Left lobe of liver (tissue), 1 donor: ENCODE results near the gene SPATA31A6.

DNA sequence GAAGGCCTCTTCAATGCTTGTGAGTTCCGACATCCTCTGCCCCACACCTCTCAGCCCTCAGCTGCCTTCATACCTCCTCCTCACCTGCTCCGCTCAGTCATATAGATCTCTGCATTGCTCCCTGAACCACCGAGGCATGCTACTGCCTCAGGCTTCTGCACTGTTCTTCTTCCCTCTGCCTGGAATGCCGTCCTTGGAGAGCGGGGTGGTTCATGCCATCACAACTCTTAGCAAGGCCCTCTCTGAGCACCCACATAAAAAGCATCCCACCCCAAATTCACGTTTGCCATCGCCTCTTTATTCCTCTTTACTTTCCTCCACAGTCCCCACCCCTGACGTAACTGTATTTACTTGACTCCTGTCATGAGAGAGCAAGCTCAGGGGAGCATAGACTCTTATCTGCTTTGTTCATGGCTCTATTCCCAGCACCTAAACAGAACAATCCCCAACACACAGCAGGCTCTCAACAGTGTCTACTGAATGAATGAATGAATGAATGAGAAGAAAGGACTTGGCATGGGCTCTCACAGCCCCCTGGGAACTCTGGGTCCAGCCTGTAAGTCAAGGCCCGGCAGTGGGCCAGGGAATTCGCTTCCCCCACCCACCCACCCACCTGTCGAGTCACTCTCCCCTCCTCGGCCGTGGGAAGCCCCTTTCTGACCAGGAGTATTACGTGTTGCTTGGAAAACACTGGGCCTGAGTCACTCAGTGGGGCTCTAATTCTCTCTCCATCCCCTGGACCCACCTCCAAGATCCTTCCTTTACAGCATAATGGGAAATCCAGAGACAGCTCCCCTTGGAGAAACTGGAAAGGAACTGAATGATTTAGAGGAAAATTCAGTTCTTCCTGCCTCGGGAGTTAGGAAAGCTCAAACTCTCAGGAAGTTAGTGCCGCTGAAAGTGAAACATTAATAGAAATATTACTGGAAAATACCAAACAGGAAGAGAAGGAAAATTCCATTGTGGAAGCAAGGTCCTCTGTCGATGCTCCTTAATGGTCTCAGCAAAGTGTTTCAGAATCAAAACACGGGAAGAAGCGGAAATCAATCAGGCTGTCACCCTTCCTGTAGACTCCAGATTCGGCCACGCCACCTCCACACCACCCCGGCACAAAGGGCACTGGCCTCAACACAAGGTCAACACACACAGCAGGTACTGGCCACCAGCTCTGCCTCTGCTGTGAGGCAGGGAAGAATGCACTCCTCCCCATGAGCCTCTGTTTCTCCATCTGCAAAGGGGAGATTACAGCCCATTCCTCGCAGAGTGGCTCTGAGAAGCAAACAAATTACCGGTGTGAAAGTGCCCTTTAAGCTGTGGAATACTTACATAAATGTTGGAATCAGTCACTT lies 9.9 kb downstream of the SHB start:
- PRO-cap: bidirectional peak, plus-strand start at position 419 of the sequence, minus-strand start at position 281 of the sequence; bidirectional peak, plus-strand start at position 1,139 of the sequence, minus-strand start at position 1,081 of the sequence

DNA sequence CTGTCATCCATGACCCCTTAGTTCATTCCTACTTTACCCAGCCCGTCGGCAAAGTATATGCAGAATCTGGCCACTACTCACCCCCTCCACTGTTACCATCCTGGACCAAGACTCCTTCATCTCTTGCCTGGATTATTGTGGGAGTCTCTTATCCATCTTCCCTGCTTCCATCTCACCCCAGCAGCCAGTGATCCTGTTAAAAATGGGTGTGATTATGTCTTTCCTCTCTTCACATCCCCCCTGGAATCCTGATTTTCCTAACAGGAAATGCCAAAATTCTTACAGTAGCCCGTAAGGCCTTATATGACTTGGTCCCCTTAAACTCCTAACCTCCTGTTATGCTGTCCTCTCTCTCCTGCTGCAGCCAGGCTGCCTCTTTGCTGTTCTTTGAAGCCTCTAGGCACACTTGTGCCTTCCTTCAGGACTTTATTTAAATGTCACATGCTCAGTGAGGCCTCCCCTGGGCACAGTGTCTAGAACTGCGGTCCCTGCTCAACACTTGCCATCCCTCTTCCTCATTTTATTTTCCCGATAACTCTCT lies 5.3 kb upstream of the SHB start:
- PRO-cap: no peak

GRCh38 chr9:38652394-38652670 lies 31.9 kb upstream of the ANKRD18A start:
- PRO-cap: no peak

DNA sequence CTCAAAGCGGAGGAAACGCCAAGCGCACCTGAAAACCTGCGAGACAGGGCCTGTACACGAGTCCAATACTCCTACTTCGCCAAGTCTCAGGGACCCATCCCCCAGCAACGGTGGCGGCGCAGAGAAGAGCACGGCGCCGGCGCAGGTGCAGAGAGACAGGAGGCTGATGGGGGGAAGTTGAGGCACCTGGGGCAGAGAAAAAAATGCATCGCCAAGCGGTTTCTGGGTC lies 751.8 kb downstream of the SPATA31A1 start:
- PRO-cap: no peak

- PRO-cap: bidirectional peak, plus-strand start at chr9:40992265, minus-strand start at chr9:40992107
These were observed 136.8 kb downstream of the FOXD4L6 start for GRCh38 chr9:40991498-40992181.

DNA sequence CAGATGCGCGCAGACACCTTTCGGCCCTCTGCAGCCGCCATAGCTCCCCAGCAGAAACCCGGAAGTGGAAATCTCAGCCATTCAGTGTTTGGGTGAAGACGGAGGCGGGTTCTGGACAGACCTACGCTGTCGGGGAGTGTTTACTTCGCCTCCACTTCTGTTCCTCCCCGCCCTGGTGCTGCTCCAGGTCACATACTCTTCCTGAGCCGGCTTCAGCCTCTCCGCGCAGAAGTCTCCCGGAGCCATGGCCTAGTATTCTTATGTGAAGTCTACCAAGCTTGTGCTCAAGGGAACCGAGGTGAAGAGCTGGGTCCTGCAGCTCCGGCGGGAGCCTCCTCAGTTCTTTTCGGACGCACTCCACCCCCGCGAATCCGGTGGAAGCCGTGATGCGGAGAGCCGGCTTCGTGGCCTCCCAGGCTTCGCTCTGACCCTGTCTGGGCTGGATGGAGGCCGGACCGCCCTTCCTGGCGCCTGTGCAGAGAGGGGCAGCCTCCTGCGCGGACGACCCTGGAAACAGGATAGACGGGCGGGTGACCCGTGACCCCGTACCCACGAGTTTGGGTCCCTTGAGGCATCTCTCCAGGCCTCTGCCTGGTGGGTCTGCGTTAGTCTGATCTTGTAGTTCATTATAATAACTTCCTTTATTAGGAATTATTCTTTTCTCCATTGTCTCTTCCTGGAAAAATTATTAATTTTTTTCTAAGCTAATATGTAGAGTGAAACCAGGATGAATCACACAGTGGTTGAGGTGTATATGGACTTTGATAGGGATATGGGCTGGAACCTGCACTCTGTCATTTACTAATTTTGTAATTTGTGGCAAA lies 136.1 kb downstream of the FOXD4L6 start:
- PRO-cap: bidirectional peak, plus-strand start at position 84 of the sequence, minus-strand start outside the sequence

DNA sequence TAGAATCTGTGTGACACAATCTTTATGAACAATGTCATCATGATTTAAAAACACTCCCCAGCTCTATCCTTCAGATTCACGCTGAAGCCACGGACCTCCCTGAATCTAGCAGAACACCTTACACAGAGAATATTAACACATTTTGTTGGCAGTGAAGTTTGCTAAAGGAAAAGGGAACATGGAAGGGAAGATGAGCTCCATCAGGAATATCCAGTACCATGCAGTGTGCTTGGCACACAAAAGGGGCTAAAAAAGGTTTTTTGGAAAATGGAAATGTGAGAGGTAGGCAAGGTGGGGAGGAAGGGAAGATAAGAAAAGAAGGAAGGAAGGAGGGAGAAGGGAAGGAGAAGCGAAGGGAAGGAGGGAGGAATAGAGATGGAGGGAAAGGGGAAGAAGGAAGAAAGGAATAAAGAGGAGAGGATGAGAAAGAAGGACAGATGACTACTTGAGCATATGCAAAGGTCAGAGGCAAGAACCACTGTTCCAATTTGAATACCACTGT lies 102.3 kb downstream of the FOXD4L6 start:
- PRO-cap: no peak

DNA sequence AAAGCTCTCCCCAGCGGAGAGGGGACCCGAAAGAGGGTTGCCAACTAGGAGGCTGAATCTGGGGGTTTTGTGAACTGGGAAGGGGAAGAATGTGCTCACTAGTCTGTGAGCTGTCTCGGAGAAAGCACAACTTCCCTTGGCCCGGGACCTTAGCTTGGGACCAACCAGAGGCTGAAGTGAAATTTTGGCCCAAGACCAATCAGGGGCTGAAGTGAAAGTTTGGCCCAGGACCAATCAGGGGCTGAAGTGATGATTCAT lies 388.3 kb downstream of the CNTNAP3B start:
- PRO-cap: no peak

DNA sequence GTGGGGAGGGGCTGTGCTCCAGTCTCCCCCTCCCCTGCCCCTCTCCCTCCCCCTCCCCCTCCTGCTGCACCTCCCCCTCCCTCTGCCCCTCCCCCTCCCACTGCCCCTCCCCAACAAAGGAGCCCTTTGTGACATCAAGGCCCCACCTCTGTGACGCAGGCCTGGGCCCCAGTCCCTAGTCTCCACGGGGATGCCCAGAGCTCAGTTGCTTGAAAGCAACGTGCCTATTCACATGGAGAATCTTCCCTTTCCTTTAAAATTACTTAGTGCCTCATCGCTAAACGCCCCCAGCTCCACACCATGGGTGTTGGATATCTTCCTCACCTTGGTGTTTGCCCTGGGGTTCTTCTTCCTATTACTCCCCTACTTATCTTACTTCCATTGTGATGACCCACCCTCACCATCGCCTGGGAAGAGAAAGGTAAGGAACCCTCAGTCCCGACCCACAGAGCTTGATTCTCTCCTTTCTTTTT lies at the start of gene SPATA31A6:
Gene SPATA31A6, plus strand, starts transcription at position 204 of the 473 bp plus-strand sequence.
- PRO-cap: no peak

DNA sequence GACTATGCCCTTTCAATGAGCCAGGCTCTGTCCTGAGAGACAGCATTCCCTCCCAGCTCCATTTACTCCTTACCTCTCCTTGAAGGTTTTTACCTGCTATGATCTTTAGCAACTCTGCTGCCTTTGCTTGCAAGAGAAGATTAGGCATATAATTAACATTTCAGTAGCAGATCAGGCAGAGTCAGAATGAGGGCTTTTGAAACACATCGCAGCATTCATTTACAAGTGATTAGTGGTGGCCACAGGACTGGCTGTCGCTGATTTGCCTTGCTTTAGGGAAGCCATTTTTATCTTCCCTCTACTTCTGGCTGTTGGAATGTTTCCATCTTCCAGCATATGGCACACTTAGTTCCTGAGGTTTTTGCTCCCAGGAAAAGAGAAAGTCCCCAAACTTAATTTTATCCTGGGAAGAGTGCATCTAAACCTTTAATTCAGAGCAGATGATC lies 124.0 kb downstream of the SPATA31A6 start:
- PRO-cap: no peak

DNA sequence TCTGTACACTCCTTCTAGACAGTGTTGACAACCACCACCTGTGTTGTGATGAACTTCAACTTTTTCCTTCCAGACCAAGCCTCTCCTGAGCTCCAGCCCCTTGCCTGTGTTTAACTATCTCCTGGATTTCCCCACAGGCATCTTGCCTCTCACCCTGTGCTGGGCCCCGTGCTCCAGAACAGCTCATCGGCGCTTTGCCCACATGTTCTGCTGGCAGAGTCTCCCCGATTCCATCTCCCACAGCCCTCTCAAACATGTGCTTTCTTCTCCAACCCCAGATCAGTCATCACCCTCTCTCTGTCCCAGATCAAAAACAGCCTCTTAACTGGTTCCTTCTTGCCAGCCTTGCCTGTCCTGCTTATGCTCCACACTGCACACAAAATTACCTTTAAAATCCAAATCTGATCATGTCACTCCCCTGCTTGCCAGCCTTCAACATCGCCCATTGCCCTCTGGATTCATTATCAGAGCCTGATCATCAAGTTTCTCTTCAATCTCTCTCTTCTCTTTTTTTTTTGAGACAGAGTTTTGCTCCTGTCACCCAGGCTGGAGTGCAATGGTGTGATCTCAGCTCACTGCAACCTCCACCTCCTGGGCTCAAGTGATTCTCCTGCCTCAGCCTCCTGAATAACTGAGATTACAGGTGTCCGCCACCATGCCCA lies 1959.2 kb downstream of the FOXD4L5 start:
- PRO-cap: no peak

DNA sequence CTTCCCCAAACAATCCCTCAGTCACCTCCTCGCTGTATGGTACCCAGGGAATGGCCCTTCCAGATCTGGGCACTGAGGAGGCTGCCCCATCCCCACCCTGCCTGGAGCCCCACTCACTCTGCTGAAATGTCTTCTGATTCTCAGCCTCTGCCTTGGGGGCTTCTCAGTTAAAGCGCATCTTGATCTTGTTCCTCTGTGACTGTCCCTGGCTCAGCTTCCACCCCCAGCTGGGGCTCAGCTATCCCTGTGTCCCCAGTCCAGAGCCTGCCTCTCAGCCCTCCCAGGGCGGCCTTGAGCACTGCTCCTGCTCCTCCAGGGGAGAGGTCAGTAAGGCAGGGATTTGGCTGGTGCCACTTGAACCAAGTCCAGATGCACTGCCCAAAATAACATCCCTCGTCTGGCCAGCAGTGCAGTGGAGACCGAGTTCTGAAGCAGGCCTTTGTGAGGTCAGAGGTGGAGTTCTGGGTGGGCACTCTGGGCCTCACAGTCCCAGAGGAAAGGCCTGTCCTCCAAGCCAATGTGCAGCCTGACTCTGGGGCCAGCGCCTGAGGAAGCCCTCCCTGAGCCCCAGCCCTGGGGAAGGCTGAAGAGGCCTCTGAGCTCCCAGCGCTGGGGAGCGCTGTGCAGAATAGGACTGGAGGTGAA lies 1950.8 kb downstream of the FOXD4L5 start:
- PRO-cap: no peak

- PRO-cap: no peak
These were observed 1899.5 kb downstream of the FOXD4L5 start for GRCh38 chr9:63385413-63386027.

DNA sequence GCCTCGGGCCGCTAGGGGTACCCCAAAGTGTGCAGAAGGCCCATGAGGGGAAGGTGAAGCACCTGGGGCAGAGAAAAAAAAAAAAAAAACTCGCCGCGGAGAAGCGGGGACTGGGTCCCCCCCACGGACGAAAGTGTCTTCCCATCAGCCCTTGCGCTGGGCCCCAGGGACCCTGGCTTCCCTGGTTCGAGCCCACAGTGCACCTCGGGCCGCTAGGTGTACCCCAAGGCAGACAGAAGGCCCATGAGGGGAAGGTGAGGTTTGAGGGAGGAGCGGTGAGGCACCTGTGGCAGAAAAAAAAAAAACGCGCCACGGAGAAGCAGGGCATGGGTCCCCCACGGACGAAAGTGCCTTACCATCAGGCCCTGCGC lies 1577.0 kb downstream of the FOXD4L5 start:
- PRO-cap: no peak

DNA sequence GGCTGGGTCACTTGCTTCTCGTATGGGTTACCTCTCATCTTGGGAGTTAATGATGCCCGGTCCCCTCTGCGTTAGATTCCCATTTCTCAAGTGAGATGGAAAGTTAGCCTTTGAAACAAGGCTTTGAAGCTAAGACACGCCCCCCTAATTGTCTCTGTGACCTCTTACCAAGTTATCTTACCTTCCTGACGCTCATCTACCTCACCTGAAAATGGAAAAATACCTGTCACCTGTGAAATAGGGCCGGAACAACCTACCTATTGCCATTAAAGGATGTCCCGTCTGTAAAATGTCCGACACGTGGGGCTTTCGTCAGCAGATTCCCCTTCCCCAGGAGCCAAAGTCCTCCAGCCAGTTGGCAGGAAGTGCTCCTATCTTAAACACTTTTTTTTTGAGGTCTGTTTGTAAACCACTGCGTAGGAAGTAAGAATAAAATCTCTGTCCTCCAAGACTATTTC lies 557 bp downstream of the ZNG1E start:
- PRO-cap: unidirectional peak, minus-strand start at position 295 of the sequence

GRCh38 chr9:66153989-66154501 lies 417.1 kb downstream of the FOXD4L4 start:
- PRO-cap: no peak

DNA sequence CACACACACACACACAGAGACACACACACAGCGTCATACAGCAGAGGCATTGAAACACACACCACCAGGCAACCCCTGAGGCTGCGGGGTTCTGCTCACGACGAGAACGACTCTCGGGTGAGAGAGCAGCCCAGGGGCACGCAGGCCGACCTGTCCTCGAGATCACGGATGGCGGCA lies 132.6 kb upstream of the ANKRD20A1 start:
- PRO-cap: no peak

GRCh38 chr9:68551071-68551683 lies 10.5 kb upstream of the TMEM252 start:
- PRO-cap: no peak

DNA sequence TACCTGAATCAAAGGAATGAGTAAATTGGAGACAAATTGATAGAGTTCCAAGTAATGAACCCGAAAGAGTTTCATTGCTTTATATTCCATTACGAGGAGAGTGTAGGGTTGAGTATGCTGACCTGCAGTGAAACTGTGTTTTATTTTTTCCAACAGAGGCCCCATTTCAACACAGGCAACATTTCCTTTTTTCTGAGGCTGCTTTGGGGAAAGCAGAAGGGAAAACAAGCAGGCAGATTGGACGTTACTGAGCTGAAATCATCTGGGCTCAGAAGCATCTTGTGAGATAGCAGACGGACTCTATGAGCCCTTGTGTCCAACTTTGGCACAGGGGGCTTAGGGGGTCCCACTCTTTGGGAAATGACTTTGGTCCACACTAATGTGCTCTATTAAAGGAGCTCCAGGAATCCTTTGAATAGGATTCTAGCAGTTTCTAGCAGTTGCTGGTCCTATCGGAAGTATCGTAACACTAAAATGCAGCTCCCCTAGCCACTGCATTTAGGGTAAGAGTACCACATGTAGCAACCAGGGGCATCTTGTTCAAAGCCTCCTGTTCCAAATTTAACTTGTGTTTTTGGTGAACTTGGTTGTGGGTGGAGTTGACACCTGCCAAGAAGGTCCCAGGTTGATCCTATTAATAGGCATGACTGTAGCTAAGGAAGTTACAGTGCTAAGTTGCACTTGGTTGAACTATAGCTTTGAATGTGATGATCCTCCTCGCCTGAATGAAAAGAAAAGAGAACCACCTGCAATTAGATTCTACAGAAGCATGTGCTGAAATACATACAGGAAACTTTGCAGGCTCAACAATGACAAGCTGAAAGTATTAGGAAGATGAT lies 64.8 kb upstream of the PIP5K1B start:
- PRO-cap: no peak

DNA sequence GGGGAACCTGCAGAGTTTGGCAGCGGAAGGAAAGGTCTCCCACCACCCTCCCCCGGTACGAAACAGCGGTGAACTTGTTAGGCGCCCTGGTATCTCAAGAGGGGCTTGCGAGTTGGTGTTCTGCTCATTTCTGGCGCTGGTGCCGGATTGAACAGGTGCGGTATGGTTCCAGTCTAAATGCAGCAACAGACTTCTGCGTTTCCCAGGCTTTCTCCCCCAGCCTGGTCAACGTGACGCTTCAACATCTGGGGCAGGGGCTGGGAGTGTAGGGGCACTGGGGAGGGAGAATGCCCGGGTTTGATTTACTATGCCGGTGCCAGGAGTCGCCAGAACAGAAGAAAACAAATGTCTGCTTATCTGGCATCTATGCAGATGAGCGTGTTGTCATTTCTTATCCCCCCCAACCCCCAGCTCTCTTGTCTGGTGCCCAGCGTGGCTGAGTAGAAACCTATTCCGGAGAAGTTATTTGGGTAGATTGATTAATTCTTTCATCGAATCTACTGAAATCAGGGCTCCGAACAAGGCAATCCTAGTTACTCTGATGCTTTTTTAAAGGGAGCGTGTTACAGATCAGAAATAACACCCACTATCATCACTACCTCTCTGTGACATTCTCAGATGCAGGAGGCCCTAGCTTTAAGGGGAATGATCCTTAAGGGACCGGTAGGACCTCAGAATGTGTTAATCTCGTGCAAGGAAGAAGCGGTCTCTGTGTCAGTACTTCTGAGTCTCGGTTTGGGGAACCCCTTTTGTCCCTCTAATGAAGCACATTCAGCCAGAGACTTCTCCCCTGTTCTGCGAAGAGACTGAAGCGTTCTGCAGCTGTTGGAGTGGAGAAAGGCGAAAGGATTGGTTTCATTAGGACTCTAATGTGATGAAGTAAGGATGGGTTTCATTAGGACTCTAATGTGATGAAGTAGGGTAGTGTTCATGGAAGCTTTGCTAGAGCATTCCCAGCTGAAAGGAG lies 1.3 kb downstream of the PIP5K1B start:
- PRO-cap: no peak